ENCODE measurements around the genes SLC12A9, MUC12 and FIS1.

DNA sequence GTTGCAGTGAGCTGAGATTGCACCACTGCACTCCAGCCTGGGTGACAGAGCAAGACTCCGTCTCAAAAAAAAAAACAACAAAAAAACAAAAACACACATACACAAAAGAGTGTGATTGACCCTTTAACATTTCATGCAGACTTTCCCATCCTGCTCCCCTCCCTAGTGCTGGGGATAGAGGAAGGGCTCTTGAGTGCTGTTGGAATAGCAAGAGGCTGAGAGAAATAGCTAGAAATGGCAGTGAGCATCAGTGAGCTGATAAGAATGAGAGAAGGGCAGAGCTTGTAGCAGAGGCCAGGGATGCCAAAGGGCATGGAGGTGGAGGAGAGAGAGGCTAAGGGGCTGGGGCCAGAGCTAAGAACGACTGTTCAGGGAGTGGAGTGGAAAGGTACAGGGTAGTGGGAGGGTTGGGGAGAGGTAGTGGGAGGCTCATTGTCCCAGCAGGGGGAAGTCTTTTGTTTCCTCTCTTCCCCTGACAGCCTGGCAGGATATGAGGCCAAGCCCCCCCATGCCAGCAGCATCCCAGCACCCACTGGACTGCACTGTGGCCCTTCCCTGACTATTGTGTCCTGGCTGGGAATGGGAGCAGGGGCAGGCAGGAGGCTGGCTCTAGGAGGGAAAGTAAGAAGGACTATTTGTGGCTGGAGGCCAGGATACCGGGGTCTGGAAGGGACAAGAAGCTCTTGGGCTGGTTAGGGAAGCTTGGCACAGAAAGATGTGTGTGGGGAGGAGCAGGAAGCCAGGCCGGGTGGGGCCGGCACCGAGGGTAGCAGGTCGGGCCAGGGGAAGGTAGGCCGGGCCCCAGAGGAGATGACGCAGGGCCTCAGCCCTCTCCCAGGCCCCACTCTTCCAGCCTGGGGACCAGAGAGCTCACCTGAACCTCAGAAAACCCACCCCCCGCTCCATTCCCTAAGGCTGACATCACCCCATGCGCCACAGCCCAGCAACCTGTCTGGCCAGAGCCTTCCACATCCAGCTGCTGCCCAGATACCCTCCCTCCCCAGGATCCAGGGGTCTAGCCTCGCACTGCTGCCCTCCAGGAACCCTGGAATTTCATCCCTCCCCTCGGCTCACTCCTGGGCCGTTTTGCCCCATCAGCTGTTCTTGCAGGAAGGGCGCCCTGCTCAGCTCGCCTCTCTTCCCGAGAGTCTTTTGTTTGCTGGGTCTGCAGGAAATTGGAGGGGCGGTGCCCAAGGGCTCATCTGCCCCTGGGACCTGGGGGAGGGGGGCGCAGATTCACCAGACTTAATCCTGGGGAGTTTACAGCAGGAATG is 8.7 kb upstream of the EPHB4 start:
- PRO-cap, result no peak

DNA sequence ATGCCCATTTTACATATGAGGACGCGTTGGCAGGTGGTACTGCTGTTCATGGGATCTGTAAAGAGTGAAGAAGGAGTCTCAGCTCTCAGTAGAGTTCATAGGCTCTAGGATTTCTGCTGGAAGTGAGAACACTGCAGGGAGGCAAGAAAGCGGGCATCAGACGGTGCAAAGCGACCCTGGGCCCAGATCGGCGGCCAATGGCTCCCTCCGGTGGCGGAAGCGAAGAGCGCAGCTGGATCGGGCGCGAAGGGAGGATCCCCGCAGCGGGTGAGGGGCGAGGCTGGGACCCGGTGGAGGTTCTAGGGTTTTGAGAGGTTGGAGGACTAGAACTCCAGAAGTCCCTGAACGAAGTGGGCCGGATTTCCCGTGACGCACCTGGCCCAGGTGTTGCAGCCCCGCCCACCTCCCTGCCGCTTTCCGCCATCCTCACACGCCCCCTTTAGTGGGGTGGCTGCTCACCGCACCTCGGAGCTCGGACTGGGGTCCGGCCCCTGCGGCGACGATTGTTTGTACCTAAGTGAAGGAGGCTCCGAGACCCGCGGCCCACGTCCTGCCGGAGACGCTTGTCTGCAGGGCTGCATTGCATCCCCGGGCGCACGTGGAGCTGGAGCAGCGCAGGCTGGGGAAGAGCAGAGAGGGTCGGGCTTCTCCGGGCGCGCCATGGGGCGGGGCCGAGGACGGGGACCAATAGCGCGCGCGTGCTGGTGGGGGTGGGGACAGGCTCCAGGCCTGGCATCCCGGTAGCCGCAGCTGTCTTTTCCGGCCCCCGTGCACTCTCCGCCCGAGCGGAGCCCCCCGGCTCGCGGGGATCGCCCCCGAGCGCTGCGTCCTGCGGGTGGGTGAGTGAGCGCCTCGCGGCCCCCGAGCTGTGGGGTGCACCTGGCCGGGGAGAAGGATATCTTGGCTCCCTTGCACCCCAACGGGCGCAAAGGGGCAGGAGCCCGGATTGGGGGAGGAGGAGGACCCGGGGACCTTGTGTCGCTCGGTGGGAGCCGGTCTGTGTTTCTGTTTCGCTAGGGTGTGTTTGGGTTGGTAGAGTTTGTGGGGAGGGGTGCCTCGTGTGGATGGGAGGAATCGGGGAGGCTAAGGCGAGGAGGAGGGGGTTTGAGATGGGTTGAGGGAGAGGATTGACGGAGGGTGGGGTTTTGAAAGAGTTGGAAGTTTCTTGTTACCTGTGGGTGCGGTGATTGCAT is at the start of gene SLC12A9:
SLC12A9 (plus strand) TSS at position 713 of the 1,193 bp plus-strand sequence.
- PRO-cap, result bidirectional peak, plus-strand start at position 690 of the sequence, minus-strand start at position 598 of the sequence

DNA sequence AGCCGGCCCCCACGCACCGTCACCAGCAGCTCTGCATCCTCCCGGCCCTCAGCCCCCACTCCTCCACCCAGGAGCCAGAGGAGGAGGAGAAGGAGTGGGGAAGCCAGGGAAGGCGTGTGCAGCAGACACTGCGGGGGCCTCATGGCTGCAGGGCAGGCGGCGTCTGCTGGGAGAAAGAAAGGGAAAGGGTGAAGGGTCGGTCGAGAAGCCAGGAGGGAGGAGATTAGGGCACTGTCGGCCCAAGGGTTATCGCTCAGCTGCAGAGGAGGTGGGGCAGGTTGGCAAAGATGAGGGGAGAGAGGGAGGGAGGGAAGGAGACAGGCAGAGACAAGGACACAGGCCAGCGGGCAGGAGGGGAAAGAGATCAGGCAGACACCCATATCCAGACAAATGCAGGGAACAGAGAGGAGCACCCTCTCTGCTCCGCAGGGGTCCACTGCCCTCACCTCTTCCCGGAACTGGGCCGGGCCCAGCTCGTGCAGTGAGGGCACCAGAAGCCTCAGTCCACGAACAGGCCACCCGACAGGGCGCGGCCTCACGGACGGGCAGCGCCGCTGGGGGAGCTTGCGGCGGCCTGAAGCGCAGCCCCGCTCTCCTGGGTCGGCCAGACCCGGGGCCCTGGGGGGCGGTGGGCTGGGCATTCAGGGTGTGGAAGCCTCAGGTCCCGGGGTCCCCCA is 1.5 kb downstream of the ACHE start:
- PRO-cap, result no peak

DNA sequence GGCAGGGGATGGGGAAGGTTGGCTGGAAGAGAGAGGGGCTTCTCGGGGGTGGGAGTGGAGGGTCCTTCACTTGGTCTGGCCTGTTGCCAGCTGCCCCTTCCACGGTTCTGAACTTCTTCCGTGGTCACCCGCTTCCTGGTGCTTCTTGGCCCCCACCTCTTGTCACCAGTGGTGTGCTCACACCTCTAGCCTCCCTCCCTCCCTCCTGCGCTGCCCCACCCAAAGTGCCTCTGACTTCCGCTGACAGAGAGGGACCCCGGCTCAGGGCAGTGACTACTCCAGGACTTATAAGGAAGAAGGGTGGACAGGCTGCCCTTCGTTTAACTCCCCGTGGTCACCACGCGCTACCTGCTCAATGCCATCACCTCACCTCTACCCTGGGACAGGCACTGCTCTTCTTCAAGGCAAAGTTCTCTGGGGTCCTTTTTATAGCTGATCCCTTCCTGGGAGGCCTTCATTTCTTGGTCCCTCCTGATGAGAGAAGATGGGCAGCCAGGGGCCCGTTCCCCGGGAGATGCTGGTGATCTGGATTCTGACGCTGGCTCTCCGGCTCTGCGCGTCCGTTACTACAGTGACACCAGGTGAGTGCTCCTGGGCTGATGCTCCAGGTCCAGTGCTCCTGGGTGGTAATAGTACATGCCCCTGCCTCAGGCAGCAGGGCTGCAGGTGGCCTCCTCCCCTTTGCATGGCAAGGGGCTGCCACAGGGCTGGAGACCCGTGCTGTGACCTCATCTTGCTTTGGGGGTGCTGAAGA is at the start of gene MUC12:
MUC12 (plus strand) TSS at position 457 of the 754 bp plus-strand sequence.
- PRO-cap, result no peak

DNA sequence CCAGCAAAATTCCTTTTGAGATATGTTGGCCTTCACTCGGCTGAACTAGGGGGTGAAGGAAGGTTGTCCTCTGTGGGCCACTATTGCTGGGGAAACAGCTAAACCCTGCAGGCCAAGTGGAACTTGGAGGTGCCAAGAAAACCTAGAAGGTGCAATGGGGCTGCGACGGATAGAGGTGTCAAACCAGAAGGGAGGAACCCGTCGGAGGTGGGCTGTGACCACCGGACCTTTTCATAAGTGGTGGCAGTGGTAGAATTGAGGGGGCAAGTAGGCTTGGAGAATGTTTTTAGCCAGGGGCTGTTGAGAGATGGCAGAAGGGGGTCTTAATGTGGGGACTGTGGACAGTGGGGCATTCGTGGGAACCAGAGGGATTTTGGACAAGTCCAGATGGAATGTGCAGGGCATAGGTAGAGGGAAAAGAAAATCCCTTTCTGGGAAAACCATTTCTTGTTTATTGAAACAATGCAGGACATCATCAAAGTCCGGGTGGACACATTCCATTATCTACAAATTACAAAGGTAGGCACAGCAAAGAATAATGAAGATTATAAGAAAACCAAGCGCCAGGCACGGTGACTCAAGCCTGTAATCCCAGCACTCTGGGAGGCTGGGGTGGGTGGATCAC is 5.7 kb downstream of the TRIM56 start:
- PRO-cap, result no peak

GRCh38 chr7:101173909-101174677 is 6.0 kb downstream of the NAT16 start:
- PRO-cap, result no peak

DNA sequence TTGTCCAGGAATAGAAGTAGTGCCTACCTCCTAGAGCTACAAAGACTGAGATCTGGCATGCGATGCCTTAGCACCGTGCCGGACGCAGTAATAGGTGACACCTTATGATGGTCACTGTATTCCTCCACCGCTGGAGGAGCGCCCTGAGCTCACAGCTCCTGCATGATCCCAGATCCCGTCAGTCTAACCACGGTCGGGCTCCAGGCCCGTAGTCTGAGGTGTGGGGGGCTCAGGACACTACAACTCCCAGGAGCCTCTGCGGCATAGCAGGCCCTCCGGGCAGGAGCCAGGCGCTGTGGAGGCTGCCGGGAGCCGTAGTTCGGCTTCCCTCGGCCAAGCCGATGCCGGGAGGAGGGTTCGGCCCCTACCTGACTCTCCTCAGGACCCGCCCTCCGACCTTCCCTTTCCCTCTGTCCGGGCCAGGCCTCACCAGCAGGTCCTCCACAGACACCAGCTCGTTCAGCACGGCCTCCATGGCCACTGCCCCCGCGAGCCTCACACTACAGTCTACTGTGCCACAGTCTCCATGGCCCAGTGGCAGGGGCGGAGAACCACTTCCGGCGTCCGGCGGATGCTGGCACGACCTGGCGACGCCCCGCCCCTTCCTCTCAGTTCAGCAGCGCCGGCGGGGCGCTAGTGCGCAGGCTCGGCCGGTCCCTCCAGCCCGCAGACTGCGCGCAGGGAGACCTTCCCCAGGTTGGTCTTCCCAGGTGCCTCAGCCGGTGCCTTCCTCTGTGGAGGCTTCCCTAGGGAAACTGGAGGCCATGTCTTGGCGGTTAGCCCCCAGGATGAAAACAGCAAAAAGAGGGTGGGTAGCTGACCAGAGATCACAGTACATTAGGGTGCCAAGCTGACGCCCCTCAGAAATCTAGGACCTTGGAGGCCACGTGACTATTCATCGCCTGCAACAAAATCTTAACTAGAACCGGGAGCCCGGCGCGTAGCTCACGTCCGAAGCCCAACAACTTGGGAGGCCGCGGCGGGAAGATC is at the start of gene FIS1:
FIS1 (minus strand) TSS at position 552 of the 990 bp plus-strand sequence.
- PRO-cap, result bidirectional peak, plus-strand start at position 643 of the sequence, minus-strand start at position 566 of the sequence

DNA sequence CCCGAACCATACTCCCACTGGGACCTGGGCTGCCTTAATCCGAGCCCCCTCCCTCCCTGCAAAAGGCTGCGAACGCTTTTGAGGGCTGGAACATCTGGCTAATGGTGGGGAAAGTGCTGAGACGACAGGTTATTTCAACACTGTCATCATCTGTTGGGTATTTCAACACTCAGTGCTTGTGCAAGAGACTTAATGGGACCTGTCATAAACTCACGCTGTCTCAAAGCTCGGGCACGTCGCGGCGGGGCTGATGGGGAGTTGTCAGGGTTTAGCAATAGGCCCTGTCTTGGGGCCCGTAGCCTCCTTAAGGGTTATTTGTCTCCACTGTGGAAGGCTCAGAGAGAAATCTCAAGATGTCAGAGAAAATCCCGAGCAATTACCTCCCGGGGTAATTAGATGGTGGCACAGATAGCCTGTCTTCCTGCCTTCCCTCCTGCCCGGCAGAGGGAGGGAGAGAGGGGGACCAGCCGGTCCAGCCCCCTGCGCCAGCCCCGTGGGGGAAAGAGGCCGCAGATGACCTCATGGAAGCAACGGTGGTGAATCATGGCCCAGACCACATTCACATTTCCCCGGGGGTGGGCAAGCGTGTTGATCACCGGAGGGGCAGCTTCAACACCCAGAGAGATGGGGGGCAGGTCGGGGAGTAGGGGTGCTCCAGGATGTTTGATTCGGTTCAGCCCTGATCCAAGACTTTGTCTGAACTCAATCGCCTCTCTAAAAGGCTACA is 88.7 kb upstream of the MYL10 start:
- PRO-cap, result no peak

DNA sequence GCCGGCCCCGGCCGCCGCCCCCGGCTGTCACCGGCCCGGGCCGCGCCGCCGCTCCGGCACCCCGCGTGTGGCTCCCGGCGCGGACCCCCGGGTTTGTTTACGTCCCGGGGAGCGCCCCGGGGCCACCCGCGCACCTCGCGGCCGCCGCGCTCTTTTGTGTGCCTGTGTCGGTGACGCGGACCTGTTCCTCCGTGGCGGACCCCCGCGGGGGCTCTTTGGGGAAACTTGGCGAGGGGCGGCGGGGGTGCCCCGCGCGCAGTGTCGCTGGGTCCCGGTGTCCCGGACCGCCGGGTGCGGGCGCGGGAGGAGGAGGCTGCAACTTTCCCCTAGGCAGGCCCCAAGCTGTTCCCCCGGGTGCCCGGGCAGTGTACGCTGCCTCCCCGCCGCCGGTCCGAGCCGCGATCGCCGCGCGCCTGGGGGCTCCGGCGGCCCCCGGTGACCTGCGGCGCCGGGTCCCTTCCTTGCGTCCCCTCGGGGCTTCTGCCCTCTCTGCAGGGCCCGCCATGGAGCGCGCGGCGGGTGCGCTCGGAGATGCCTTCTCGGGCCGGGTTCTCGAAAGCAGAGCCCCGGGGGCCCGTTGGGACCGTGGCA is 494 bp upstream of the CUX1 start:
- PRO-cap, result no peak

DNA sequence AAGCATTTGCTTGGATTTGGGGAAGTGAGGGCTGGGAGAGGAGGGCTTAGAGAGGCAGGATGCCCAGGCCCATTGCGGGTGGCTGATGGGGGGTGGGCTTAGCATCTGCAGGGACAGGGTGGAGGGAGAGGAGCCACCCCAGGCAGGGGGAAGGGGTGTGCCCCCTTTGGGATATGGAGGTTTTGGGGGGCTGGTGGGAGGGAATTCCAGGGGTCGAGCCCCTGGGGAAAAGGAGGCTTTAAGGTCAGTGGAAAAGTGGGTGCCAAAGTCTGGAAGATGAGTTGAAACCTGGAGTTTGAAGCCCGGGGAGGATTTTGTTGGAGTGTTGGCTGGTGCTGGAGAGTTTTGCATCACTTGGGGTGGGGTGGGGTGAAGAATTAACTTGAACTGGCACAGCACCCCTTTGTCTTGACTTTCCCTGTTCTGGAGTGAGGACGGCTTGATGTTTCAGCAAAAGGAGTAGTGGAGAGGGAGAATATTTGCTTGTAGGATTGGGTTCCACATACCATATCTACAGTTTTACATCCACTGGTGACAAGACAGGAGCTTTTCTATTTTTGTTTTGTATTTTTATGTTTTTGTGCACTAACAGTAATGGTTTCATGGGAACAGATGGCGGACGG is 11.5 kb downstream of the CUX1 start:
- PRO-cap, result no peak

GRCh38 chr7:101873807-101875010 is 56.8 kb downstream of the CUX1 start:
- PRO-cap, result no peak

DNA sequence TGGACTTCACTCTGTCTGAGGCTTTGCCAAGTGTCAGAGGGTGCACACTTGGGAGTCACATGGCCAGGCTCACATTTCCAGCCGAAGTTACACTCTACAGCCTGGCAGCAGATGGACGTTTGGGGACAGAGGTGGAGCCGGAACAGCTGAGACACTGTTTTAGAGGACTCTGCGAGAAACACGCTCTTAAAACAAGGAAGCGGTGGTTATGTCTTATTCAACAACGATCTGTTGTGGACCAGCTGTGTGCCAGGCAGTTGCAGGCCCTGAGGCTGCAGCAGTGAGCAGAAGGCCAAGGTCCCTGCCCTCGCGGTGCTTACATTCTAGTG is 118.3 kb downstream of the CUX1 start:
- PRO-cap, result no peak

GRCh38 chr7:101985435-101986125 is 168.2 kb downstream of the CUX1 start:
- PRO-cap, result no peak

DNA sequence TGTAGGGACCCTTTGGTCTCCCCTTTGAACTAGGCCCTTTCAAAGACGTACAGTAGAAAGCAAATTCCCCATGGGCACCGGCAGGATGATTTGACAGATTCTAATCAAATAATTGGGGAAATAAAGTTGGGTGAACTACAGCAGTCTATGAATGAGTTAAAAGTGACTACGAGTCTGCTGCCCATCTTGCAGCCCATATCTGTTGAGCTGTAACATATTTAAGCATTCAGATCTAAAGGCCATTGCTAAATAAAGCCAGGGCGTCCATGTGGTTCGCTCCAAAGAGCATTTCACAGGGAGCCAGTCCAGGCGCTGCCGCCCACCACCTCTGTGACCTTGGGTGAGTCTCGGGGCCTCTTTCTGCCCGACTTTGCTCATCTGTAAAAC is 223.0 kb downstream of the CUX1 start:
- PRO-cap, result no peak

DNA sequence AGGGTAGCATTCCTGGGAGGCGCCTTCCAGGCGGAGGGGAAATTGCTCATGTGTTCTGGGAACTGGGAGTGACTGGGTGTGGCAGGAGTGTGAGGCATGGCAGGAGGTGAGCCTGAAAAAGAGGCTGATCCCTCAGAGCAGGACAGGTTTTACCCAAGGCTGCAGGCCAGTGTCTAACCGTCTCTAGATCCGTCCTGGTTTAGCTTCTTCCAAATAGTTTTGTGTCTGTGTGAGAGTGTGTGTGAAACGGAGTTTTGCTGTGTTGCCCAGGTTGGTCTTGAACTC is 222.7 kb upstream of the SH2B2 start:
- PRO-cap, result no peak

DNA sequence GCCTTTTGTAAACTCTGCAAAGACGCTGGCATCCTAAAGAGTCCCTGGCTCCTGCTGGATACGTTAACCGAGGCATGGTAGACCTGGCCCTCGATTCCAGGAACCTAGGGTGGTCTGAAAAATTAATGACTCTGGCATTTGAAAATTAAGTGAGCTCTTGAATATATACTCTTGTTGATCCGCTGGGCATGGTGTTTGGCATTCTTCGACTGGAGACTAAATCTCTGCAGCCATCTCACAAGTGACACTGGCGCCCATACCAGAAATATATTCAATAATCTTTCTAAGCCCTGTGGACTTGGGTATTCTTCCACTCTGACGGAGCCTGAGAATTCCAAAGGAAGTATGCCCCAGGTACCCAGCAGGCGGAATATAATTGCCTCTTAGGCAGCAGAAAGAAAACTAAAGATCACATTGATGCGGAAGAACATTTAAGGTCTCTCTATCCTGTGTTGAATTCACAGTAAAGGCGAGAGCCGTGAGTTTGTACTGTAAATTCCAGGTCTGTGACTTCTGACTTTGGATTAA is 191.1 kb upstream of the SH2B2 start:
- PRO-cap, result no peak

- PRO-cap, result no peak
Measured at GRCh38 chr7:102111025-102111978, 175.4 kb upstream of the SH2B2 start.

- PRO-cap, result no peak
Measured at GRCh38 chr7:102197016-102197575, 89.6 kb upstream of the SH2B2 start.

- PRO-cap, result no peak
Measured at GRCh38 chr7:102293102-102293479, 6.4 kb downstream of the SH2B2 start.

DNA sequence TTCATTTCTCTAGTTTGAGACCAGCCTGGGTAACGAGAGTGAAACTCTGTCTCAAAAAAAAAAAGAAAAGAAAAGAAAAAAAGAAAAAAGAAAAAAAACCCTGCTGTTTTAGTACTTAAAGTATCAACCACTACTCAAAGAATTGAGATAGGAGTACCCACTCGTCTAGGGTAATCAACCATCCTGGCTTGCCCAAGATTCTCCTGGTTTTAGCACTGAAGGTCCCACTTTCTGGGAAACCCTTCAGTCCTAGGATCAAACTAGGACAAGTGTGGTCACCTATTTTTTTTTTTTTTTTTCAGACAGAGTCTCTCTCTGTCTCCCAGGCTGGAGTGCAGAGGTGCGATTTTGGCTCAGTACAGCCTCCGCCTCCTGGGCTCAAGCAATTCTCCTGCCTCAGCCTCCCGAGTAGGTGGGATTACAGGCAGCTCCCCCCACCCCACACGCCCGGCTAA is 6.1 kb upstream of the PRKRIP1 start:
- PRO-cap, result no peak

Data from ureter (tissue), 1 donor.